Umbilical cord (tissue), 2 donors: ENCODE measurements around a stretch of chr22.

DNA sequence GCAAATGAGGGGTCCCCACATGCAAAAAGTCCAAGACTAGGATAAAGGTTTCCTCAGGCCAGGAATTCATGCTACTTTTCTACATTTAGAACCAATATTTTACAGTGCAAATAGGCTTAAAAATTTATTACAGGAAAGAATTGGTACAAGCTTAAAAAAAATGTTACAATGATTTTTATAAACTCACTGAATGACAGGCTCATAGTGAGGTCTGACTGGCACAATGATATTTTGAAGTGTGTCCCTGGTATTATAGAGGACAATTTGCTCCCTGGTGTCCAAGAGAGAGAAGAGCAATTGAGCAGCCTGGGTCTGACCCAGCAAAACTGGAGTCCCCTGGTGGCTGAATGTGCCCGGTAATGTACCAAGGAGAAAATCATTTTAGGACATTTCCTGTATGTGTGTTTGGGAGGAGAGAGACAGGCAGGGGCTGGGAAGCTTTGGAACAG is 125.2 kb downstream of the APOL5 start:
- RAMPAGE, long total RNA = no peak

DNA sequence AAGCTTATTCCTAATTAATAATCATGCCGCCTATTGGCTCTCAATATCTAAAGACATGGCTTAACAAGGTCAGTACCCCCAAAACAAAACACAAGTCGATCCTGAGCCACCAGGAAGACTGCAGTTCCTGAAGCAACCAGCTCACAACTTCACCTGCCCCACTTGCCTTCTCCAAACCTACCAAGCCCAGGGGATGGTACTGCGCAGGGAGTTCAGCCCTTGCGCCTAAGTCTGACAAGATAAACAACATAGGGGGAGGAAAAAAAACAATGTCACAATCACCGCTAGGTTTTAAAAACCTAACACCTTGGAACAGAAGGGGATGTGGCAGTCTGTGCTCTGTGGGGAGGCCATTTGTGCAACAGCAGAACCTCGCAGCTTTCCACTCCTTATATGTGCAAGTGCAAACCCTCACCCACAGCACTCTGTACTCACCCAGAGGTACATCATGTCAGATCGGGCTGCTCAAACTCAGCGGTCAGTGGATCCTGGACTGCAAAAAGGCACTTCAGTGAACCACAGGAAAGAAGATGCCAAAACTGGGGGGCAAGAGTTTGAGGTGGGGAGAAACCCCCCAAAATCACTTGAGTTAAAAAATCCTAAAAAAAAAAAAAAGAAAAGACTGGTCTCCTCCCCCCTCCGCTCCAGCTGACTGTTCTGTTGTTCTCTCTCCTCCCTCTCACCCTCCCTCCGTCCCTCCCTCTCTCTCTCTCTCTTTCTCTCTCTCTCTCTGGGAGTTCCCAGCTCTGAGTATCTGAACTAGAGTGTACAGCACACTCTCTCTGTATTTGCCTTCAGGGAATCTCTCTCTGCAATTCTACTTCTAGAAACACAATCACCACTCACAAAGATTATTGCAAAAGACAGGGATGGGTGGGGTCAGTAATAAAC is 134.0 kb downstream of the RBFOX2 start:
- RAMPAGE, long total RNA = no peak

DNA sequence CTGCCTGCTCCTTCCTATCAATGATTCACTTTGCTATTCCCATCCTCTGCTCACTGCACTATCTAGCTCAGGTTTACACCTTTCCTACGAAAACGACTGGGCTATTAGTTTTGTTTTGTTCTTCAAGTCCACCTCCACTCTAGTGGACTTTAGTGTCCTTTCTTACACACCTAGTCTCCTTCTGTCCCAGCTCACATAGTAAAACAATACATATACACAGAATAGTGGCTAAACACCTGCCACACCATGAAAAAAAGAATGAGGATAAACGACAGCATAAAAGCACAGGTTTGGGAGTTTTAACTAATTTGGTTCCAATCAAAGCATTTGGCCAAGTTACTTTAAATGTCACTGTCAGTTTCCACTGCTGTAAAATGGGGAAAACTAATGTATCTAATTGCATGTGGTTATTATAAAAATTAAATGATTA is 108.8 kb downstream of the RBFOX2 start:
- RAMPAGE, long total RNA = no peak

DNA sequence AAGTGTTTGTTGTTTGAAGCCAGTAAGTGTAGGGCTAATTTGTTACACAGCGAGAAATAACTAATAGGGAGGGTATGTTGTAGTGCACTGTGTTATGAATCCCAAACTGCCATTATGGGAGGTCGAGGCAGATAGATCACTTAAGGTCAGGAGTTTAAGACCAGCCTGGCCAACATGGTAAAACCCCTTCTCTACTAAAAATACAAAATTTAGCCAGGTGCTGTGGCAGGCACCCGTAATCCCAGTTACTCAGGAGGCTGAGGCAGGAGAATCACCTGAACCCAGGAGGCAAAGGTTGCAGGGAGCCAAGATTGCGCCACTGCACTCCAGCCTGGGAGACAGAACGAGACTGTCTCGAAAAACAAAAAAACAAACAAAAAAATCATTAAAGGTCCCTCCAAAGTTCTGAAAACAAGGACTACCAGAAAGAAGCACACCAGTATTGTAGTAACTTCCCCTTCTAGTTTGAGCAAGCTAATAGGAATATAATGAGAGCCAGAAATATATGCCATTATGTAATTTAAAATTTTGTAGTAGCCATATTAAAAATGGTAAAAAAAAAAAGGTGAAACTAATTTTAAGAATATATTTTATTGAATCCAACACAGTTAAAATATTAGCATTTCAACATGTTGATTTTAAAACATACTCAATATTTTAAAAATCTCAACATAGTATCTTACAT is 34.9 kb downstream of the RBFOX2 start:
- RAMPAGE, long total RNA = no peak

- RAMPAGE, long total RNA = no peak
These were observed 421 bp upstream of the RBFOX2 start for GRCh38 chr22:36029039-36029451.

DNA sequence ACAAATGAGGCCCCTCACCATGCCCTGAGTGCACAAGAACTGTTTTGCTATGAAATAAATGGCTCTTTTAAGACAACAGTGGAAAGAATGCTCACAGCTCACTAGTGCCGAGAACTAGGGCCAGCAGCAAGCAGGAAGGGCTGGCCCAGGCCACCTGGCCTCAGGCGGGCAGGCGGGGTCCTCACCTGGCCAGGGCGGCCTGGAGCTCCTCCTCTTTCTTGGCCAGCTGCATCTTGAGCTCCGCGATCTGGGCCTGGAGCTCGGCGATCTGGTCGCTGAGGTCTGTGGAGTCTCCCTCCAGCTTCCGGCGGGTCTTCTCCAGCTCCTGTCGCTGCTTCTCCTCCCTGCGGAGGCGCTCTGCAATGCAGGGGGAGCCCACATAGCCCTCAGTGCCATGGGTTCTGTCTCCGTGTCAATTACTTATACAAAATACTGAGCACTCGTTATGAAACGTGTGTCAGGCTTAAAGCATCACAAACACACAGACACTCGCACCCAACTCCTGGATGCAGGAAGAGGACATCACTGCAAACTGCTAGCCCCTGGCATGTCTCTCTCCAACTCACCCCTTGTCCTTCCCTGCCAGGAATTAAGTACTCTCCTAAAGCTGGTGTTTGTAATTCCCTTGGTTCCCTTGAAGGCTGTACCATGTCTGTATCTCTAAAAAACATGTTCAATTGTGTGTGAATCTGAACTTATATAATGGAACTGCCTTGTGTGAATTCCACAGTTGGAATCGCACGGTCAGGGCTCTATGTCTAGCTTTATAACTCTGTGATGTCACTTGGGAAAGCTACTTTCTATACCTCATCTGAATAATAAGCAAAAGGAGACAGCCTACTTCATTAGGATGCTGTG is 44.0 kb downstream of the APOL1 start:
- RAMPAGE, long total RNA = no peak

- RAMPAGE, long total RNA = no peak
These were observed 47.1 kb downstream of the APOL1 start for GRCh38 chr22:36299958-36300601.

DNA sequence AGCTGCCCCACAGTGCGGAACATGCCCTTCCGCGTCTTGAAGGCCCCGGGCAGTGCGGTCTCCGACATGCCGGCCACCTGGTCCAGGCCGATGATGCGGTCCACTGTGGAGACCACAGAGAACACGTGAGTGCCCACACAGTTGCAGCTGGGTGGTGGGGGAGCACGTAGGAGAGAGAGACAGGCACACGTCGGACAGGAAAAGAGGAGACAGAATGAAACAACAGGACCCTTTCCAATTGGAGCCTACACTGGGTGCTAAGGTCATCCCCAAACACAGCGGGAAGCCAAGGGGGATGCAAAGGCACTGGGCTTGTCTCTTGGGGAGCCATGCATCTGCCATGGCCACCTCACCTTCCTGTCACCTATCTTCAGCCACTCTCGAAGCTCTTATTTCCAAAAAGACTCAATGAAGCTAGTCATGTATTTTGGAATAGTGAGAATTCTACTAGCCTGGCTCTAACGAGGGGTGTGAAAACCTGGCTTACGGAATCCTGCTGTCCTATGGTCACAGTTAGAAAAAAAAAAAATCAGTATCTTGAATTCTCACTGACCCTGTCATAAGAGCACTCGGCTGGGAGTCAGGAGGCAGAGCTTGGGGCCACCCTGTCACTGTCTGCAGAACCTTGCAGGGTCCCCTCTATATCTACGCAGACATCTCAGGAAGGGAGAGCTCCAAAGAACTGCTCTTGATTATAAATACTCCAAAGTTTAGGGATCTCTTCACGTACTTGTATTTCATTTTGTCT is 53.7 kb downstream of the APOL1 start:
- RAMPAGE, long total RNA = no peak

- RAMPAGE, long total RNA = no peak
These were observed 54.9 kb downstream of the MYH9 start for GRCh38 chr22:36332640-36333574.

- RAMPAGE, long total RNA = no peak
These were observed 38.9 kb downstream of the MYH9 start for GRCh38 chr22:36348715-36349453.

DNA sequence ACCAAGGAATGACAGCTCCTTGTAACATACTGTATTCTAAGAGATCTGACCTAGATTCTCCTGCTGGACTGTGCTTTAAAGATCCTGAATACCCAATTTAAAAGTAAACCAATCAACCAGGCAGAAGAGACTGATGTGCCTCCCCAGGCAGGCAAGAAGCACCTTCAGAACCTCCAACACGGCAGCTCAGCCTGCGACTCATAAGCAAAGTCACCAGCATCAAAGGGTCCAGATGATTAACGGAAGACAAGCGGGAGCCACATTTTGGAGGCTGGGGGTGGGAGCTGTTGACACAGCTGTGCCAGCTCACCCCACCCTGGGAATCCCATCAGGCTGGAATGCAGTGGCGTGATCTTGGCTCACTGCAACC is 30.0 kb downstream of the MYH9 start:
- RAMPAGE, long total RNA = no peak

DNA sequence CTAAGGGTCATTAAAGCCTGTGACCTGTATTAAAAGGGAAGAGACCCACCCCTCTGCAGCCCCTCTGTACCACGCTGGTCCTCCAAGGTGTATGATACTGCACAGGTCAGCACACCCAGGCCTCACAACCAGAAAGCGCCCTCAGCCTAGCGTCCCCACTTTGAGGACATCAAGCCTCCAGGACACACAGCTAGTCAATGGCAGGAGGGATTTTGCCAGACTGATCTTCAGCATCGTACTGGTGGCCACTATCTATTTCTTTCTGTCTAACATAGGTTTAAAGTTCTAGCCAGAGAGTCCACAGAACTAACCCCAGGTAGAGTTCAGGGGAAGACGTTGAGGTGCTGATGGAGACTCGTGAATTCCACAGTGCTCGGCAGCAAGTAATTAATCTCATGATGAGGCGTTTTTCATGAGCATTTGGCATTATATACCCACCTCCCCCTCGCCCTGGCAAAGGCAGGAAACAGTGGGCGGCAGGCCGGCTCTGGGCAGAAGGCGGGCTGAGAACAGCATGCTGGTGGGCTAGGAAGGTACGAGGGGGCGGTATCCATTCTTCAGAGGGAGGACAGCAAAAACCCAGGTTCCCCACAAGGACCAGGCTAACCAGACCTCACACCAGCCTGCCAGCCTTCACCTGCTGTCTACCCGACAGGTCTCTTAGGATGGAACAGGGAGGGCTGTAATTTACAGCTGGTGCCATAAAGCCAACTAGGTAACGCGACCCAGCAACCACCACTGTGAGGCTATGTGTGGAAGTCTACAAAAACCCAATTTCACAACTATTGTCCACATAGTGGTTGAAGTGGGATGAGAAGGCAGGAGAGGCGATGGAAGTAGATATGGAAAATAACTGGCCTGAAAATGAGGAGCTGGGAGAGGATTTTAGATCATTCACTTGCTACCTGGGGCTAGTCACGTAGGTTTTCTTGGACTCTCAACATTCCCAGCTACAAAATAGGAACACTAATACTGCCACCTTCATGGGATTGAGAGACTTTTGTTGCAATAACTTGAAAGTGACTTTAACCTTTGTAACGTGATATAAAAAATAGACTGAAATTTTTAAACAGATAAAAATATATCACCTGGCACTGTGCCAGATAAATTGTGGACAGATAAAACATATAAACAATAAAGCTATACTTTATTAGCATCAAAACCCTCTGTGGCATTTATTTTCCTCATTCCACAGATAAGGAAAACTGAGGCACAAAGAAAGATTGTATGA is 18.4 kb downstream of the MYH9 start:
- RAMPAGE, long total RNA = no peak

DNA sequence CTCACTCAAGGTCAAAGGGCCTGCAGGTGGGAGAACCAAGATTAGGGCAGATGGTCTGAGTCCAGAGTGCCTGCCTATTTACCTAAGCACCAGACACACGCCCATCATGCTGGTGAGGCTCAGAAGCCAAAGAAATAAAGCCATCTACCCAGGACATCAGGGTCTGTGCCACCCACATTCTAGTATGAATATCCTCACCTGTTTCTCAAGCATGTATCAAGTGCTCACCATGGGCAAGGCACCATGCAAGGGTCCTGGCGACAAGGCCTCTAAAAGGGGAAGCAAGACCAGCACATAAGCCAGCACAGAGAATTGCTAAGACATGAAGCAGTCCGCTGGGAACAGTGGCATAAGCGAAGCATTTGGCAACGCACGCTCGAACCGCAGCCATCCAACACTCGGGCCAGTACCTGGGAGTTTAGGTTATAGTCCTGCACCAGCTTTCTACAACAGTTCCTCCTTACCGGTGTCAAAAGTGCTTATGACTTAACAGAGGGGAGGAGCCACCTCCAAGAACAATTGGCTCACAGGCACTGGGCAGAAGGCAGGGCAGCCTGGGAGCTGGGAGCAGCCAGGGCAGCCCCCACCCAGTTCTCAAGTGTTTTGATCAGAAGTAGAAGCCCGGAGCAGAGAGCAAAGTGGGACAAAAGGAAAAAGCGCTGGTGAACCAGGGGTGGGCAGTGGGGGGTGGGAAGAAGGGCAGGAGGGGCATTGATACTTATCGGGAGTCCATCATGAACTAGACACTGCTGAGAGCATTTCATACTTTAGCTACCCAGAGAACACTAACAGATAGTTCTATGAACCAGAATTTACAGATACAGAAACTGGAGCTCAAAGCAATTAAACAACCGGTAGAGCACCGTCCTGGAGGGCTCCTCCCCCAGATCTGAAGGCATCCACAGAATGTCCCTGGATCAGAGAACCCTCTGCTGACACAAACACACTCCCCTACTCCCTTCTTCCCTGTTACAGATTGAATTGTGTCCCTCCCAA is 17.3 kb downstream of the MYH9 start:
- RAMPAGE, long total RNA = no peak

DNA sequence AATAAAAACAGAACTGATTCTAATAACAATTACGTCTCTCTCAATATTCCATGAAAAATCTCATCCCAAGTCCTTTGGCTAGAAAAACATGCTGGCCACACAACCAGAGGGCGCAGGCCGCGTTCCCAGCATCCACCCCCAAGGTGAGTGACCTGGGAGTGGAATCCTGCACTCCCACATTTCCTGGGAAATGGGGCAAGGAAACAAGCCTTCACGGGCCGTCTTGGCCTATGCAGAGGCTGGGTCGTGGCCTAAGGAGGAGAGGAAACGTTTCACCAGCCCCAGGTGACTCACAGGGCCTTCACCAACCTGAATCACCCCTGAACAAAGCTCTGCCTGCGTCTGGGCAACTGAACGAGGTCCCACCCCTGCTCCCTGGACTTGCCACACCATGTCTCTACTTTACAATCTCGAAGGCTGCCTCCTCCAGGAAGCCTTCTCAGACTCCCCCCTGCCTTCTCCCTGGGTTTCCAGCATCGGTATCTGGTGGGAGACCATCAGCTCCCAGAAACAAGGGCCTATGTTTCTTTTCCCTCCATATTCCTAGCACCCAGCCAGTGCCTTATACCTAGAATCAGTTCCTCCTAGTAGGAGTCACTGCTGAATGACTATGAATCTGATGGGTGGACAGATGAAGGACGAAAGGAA is 13.1 kb downstream of the MYH9 start:
- RAMPAGE, long total RNA = no peak

- RAMPAGE, long total RNA = no peak
These were observed 17.7 kb upstream of the MYH9 start for GRCh38 chr22:36405128-36406231.

GRCh38 chr22:36415540-36416035 is 27.8 kb upstream of the MYH9 start:
- RAMPAGE, long total RNA = no peak

GRCh38 chr22:36419926-36420821 is 32.4 kb upstream of the MYH9 start:
- RAMPAGE, long total RNA = no peak

- RAMPAGE, long total RNA = no peak
These were observed 31.6 kb downstream of the TXN2 start for GRCh38 chr22:36449850-36450235.

DNA sequence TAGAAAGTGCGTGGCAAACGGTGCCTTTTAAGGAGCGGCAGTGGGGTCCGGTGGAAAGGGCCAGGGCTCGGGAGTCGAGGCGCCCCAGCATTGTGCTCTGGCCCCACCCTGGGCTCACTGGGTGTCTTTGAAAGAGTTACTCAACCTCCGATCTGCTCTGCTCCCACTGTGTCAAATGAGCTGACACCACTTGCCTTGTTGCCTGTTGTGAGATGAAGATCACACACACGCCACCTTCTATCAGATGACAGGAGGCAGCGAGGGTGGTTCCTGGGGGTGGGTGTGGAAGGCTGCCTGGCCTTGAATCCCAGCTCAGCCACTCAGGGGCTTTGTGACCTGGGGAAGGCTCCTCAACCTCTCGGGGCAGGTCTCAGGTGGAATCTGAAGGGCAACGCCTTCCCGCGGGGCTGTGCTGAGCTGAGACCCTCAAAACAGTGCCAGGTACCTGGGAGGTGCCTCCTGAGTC is 15.7 kb downstream of the TXN2 start:
- RAMPAGE, long total RNA = no peak

DNA sequence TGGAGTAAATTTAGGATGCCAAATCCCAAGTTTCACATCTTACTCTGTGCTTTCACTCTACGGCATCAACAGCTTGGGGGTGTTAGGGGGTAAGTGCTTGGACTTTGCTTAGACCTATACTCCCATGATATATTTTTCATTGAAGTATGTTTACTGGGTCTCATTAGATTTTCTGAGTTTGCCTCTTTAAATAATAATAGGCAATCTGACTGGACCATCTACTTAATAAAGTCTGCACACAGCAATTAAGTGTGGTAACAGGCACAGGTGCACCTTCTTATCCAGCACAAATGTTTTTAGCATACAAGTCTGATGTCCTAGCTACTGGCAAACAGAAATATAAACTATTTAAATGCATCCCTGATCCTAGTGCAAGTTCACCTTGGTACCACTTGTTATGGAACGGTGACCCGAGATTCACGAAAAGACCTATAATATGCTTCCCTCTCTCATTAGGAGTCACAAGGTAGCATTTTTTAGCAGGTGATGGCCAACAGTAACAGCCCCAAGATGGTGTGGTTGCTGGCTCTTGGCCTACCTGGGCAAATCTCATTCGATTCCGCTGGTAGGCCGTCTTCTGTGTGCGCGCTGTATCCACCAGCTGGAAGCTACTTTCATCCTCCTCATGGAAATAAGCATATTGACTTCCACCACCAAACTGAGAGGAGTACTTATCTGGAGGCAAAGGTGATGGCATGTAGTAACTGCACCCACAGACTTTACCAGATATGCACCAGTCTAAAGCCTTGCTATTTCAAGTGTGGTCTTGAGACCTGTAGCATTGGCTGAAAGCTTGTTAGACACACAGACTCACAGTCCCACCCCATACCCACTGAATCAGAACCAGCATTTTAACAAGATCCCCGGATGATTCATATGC is 4.7 kb downstream of the EIF3D start:
- RAMPAGE, long total RNA = no peak